GM06990 (cell line): Measurements from ENCODE around the genes TAF6L and SLC22A24.

DNA sequence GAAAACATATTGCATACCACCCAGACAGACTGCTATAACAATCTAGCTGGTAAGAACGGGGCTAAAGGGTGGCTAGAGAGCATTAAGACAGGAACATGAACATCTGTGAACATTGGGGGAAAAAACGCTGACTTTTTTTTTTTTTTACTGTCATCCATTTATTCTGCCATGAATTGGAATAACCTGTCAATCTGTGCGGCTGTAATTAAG lies 657 bp downstream of the TTC9C start:
- RRBS = no CpG with 5 or more reads among the region's 3 CpGs

DNA sequence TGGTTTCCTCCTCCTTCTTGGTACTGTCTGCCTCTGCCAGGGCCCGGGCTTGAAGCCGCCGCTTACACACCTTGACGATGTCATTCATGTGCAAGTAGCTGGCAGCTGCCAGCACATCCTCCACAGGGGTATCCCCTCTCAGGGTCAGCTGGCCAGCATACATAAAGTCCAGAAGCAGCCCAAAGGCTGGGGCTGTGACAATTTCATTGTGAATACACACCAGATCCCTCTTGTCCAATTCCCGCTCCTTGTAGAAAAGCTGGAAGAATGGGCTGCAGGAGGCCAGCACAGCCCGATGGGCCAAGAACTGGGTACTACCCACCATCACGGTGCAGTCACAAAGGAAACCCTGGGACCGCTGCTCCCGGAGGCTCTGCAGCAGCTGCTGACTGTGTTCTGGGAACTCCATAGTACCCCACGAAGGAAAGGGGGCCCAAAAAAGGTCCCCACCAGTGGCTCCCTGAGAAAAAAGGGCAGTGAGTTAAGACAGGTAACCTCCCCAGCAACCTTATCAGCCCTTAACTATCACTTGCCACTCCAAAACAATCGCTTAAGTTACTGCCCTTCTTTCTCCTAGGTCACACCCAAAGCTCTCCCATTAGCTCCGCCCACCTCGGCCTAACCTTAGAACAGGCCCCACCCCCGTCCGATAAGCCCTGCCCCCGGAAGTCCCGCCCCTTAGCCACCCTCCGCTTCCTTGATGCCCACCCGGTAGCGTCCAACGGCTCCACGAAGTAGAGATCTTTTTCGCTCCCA lies 526 bp downstream of the ZBTB3 start:
- RRBS = 2% methylated on average over 4 of the region's 23 CpGs

- RRBS = 4% methylated on average over 17 of the region's 57 CpGs
Observed at GRCh38 chr11:62771094-62771898, at the start of gene TAF6L. TSS of gene TAF6L (plus strand) at chr11:62771396.

DNA sequence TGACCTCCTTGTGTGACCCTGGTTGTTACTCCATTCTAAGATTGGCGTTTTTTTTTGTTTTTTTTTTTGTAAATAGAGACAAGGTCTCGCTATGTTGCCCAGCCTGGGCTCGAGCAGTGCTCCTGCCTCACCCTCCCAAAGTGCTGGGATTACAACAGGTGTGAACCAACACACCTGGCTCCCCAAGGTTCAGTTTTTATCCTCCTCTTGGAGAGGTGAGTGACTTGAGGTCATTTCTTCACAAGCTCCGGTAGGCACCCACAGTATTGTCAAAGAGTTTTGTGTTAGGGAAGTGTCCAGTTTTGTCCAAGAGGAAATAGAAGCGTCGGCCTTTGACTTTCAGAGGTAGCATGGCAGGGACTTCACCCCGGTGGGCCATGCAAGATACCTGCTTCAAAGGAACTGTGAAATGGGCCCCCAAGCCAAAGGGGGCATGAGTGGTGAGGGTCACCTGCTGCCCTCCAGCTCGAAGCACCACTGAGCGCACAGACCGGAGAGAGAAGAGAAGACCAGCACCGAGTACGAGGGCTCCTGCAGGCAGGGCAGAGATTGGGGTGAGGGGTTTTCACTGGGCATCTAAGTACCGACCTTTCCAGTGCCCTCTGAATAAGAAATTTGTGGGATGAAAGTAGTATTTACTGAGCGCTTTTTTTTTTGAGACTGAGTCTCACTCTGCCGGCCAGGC lies 1.3 kb downstream of the TMEM223 start:
- RRBS = 97% methylated on average over 2 of the region's 15 CpGs

- RRBS = no CpG with 5 or more reads among the region's 9 CpGs
Observed at GRCh38 chr11:62794014-62794853, 2.4 kb upstream of the TMEM223 start.

DNA sequence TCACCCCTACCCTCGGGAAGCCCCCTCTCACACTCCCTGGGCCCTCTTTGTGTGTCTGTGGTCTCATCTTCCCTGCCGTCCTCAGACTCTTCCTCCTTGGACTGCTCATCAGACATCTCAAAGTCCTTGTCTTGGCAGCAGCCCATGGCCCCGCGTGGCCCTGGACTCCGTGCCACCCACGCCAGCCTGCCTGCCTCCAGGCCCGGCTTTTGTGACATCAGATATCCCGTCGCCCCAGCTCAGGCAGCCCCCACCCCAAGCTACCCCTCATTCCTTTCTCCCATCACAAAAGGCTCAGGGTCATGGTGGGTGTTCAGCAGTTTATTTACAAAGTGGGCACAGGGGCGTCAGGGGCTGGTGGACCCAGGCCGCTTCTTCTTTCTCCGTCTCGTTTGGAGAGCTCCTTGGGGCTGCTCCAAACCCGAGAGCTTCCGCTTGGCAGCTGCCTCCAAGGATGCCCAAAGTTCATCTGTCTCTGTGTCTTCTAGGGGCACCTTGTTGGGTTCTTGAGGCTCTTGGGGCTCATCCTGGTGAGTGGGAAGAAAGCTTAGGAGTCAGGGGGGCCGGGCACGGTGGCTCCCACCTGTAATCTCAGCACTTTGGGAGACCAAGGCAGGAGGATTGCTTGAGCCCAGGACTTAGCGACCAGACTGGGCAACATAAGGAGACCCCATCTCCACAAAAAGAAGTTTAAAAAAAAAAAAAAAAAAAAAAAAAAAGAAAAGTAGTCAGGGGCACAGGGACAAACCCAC lies 930 bp upstream of the STX5 start:
- RRBS = no CpG with 5 or more reads among the region's 18 CpGs

- RRBS = no CpG with 5 or more reads among the region's 4 CpGs
Observed at GRCh38 chr11:62883508-62884089, 2.9 kb downstream of the SLC3A2 start.

DNA sequence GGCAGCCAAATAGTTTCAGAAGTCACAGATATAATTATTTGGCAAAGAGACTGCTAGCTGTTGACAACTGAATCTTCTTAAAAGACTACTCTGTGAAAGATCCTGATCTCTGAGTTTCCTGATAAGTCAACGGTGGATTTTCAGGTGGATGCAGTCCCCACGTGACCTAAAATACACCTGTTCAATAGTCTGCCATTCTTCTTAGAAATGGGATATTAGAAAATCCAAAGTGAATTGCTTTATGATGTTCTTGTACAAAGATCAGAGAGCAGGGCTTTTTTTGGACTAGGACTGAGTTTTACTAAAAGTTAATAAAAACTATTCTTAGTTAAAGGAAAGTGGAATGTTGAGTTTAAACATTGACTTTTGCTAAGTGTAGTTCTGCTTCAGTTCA lies at the start of gene SLC22A24:
SLC22A24 (minus strand) TSS at position 238 of the 394 bp plus-strand sequence.
- RRBS = no CpG with 5 or more reads among the region's 2 CpGs

- RRBS = 3% methylated on average over 34 of the region's 64 CpGs
Observed at GRCh38 chr11:63767969-63768577, 502 bp downstream of the ZFTA start.

- RRBS = no CpG with 5 or more reads among the region's 19 CpGs
Observed at GRCh38 chr11:63939590-63939934, 760 bp downstream of the NAA40 start.

GRCh38 chr11:63993644-63993935 lies 7.4 kb downstream of the OTUB1 start:
- RRBS = no CpG with 5 or more reads among the region's 6 CpGs

DNA sequence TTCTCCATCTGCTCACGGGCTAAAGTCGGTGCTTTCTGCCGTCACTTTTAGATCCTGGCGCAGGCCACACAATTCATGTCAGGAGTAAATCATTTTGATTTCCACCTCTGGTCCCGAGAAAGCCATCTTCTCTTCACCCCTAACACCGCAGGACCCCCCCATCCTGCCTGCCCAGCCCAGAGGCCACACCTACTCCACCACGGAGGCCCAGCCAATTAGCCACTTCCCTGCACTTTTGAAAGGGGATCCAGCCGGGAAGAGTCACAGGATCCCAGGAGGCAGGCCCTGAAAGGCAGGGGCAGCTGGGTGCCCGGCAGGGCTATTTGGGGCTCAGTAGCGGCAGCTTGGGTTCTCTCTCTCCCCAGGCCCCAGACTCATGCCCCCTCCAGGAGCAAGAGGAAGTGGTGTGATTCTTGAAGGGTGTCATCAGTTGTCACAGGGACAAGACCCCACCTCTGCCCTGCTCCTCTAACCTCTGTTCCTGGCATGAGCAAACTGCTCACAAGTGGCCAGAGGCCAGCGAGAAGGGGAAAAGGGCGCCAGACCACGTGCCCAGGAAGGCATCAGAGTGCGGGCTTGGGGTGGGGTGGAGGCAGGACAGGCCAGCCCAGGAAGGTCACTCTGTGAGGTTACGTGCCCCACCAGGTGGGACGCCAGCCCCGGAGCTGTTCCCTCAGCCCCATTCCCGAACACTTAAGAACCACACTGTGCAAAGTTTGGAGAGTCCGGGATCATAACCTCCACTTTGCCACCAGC lies 1.2 kb downstream of the MACROD1 start:
- RRBS = 82% methylated on average over 5 of the region's 19 CpGs

DNA sequence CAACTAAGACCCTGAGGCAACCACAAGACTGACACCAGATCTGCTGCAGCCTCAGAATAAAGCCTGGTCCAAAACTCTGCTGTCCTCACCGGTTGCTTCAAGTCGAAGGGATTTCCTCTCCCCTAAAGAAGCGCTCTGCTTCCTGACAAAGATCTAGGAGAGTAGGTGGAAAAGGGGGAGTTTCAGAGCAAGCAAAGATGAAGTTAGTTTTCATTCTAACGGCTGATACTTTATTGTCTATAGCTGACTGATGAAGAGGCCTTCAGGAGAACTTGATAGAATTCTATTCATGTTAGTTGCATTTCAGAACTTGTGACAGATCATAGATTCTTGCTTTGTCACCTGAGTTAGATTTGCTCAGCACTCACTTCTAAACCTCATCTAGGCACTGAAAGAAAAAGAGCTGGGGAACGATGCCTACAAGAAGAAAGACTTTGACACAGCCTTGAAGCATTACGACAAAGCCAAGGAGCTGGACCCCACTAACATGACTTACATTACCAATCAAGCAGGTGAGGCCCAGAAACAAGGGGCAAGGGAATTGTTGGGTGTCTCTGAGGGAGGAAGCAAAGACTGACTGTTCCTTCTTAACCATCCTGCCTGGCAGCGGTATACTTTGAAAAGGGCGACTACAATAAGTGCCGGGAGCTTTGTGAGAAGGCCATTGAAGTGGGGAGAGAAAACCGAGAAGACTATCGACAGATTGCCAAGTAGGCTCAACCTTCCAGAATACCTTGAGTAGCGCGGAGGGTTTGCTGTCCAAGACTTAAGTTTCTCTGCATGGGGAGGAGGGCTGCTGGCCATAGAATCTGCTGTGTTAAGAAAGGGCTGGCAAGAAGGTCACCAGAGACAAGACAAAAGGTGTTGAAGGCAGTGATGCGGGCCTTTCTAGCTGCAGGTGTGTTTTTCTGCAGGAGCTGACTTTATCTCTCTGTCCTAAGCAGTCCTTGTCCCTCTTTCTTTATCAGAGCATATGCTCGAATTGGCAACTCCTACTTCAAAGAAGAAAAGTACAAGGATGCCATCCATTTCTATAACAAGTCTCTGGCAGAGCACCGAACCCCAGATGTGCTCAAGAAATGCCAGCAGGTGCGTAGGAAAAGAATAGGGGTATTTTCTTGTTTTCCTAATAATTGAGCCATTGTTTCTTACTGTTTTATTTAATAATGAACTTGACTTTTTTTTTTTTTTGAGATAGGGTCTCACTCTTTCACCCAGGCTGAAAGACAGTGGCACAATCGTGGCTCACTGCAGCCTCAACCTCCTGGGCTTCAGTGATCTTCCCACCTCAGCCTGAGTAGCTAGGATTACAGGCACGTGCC lies 9.2 kb upstream of the FERMT3 start:
- RRBS = no CpG with 5 or more reads among the region's 19 CpGs

DNA sequence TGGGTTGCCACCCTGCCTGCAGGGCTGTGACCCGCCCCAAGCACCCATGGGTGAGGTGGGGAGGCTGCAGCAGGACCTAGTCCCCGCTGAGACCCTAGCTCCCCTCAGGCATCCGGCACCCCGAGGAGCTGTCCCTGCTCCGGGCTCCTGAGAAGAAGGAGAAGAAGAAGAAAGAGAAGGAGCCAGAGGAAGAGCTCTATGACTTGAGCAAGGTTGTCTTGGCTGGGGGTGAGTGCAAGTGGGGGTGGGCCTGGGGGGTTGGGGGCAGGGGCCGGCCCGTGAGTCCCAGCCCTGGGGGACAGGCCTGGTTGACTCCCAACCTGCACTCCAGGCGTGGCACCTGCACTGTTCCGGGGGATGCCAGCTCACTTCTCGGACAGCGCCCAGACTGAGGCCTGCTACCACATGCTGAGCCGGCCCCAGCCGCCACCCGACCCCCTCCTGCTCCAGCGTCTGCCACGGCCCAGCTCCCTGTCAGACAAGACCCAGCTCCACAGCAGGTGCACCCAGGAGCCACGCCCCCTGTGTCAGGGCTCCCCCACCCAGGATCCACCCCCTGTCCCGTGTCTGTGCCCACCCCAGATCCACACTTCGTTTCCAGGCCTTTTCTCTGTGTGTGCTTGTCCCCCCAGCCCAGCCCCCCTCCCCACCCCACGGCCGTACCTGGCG lies 4.6 kb downstream of the FERMT3 start:
- RRBS = 64% methylated on average over 7 of the region's 22 CpGs

DNA sequence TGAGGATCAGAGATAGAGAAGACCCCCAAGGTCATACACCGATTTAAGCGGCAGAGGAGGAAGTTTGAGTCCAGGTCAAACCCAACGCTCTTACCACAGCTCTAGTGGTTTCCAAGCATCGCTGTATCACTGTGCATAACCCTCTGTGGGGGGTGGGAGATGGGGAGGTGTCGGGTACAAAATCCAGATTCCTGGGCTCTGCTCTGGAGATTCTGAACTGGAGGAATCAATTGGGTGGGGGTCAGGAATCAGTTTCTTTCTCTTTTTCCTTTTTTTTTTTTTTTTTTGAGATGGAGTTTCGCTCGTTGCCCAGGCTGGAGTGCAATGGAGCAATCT lies 694 bp downstream of the DNAJC4 start:
- RRBS = no CpG with 5 or more reads among the region's 7 CpGs

DNA sequence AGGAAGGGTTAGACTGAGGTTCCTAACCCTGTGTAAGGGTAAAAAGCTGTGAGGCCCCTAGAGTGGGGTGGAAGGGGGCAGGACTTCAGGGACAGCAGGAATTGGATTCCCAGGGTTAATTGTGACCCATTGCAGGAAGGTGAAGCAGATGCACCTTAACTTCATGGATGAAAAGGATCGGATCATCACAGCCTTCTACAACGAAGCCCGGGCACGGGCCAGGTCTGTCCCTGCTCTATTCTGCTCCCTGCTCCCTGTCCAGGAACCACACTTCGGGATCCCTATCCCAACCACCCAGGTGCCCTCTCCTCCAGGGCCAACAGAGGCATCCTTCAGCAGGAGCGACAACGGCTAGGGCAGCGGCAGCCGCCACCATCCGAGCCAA lies 633 bp upstream of the VEGFB start:
- RRBS = no CpG with 5 or more reads among the region's 10 CpGs

DNA sequence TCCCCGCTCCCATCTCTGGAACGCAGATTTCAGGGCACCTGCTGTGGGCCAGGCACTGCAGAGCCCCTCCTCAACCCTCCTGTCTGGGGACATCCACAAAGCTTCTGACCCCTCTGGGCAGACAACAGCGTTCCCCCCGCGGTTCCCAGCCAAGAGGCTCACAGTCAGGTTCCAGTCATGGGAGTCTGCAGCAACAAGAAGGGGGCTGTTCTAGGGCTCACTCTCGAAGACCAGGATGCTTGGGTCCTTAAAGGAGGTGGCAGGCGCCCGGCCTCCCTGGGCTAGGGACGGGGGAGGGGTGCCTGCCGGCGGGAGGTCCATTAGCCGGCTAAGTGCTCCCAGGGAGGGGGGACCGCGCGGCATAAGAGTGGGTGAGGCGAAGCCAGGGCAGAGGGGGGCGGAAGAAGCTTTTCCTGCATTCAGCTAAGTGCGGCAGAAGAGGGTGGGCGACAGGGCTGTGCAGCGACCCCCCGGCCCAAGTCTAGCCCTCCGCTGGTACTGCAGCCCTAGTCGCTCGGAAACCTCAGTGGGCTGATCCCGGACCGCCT lies 556 bp upstream of the PLCB3 start:
- RRBS = 7% methylated on average over 5 of the region's 26 CpGs

DNA sequence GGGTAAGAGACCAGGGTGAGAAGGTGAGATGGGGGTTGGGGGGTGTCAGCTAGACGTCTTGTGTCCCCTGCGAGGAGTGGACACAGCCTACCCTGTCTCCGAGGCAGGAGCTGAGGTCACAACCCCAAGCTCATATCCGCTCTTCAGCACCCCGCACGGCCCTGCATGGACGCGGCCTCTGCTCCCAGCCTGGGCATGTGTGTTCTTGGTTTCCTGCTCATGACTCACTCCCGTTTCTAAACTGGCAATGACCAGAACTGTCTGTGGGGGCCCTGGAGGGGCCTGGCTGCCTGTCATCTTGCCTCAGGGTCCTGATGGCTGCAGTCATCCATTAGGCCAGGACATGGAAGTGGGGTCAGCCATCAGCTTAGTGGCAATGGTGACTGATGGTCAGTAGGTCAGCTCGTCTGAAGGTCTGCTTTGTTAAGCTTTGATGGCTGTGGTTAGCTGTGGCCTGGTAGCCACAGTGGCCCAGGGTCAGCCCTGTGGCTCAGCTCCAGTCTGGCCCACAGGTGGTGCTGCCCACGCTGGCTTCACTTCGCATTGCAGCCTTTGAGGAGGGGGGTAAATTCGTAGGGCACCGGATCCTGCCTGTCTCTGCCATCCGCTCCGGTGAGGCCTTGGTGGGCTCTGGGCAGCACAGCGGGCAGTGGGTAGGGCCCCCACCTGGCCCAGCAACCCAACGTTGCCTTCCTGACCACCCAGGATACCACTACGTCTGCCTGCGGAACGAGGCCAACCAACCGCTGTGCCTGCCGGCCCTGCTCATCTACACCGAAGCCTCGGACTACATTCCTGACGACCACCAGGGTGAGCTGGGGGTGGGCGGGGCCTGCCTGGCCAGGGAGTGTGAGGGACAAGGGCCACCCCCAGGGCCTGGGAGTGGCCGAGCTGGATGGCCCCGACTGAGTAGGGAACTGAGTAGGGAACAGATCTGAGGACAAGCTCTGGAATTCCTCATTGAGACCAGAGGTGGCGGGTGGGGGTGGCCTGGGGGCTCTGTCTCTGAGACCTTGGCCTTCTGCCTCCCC lies 12.0 kb downstream of the PLCB3 start:
- RRBS = no CpG with 5 or more reads among the region's 30 CpGs

DNA sequence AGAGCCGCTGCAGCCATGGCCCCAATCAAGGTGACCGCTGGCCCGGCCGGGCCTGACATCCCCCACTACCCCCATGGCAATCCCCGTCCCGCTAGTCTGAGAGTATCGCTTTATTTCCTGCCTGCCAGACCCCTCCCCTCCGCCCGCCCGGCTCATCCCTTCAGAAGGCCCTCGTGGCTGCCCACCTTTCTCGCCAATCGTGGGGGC lies 339 bp downstream of the PRDX5 start:
- RRBS = 4% methylated on average over 6 of the region's 13 CpGs

DNA sequence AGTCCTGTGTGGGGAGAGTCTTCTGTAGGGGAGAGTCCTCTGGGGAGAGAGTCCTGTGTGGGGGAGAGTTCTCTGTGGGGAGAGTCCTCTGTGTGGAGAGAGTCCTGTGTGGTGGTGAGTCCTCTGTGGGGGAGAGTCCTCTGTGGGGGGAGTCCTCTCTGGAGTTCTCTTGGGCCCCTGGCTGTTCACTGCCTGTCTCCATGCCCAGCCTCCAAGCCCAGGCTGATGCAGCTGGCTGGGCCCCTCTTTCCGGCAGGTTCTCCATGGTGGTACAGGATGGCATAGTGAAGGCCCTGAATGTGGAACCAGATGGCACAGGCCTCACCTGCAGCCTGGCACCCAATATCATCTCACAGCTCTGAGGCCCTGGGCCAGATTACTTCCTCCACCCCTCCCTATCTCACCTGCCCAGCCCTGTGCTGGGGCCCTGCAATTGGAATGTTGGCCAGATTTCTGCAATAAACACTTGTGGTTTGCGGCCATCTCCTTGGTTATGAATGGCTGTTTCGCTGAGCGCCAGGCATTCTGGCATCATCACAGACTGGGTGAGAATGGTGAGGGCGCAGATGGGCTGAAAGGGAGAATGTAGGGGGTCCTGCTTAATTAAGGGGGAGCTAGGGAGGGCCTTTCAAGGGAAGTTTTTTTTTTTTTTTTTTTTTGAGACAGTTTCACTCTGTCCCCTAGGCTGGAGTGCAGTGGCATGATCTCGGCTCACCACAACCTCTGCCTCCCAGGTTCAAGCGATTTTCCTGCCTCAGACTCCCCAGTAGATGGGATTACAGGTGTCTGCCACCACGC lies 3.6 kb downstream of the PRDX5 start:
- RRBS = no CpG with 5 or more reads among the region's 8 CpGs